ENCODE measurements around the genes DCAKD and HEXIM1.

DNA sequence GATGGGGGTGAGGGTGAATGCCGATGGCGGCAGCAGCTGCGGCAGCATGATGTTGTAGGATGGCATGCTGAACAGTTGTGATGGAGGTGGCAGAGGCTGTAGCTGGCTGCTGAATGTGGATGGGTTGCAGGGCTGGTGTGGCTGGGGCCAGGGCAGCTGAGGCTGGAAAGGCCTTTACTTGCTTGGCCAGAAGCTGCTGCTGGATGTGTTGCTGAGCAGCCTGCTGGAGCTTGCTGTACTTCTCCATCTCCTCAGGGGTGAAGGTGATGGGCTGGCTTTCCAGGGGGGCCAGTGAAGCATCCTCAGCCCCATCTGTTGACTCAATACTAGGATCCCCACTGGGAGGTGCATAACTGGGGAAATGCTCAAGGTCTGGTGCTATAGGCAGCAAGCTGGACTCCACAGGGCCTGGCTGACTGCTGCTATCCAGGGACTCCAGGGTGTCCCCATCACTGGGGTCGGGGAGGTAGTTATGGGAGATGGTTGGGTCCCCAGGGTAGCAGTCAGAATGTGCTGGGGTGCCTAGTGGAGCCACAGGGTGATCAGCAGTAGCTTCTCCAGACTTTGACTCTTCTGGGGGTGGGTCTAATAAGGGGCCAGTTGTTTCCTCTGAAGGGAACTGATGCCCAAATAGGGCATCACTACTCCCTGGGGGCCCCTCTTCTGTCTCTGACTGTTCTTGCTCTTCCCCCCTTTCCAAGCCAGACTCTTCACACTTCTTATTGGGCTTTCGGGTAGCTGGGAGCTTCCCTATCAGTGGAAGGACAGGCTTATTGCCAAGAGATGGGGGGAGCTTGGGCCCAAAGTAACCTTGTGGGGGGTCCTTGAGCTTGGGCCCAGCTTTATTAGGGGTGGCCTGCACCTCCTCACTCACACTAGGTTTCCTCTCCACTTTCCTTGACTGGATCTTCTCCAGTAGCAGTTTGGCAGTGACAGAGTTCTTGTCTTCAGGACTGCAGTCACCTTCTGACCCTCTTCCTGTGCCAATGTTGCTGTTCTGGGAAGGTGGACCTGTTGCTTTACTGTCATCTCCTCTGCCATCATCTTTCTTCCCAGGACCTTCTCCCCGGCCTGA lies 8.8 kb upstream of the ITGA2B start:
- PRO-cap, result no peak

DNA sequence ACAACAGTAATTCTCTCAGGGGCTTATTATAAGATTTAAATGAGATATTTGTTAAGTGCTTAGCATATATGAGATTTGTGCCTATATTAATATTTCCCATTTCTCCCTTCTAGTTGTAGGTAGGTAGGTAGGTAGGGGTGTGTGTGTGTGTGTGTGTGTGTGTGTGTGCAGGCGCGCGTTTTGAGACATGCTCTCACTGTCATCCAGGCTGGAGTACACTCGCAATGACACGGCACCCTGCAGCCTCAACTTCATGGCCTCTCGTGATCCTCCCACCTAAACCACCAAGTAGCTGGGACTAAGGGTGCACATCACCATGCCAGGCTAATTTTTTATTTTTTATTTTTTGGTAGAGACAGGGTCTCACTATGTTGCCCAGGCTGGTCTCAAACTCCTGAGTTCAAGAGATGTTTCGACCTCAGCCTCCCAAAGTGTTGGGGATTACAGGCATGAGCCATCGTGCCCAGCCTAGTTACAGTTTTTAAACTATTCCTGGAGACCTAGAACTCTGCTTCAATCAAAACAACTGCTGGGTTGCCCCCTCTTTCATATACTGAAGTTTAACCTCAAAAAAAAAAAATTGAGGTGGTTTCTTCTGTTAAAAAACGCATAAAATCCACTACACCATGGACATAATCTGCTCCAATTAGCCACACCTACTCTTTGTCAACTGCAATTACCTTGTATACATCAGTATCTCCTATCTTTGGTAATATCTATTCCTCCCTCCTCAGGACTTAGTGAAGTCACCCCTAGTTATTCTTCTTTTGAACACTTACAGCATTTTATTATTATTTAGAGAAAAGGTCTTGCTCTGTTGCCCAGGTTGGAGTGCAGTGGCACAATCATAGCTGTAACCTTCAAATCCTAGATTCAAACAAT lies 49.6 kb downstream of the GPATCH8 start:
- PRO-cap, result no peak

DNA sequence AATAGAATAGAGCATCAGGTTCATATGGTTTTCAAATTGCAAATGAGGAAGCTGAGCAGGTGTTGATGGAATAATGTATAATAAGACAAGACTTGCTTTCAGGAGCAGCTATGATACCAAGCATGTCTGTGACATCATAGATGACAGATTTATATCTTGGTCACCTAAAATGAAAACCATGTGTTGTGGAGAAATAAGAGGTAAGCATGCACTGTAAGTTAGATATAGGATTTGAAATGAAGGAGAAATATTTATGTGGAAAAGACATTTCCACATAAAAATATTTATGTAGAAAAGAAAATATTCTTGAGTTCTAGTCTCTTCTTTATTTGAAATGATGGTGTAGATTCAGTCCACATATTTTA lies 8.7 kb downstream of the MEIOC start:
- PRO-cap, result no peak

DNA sequence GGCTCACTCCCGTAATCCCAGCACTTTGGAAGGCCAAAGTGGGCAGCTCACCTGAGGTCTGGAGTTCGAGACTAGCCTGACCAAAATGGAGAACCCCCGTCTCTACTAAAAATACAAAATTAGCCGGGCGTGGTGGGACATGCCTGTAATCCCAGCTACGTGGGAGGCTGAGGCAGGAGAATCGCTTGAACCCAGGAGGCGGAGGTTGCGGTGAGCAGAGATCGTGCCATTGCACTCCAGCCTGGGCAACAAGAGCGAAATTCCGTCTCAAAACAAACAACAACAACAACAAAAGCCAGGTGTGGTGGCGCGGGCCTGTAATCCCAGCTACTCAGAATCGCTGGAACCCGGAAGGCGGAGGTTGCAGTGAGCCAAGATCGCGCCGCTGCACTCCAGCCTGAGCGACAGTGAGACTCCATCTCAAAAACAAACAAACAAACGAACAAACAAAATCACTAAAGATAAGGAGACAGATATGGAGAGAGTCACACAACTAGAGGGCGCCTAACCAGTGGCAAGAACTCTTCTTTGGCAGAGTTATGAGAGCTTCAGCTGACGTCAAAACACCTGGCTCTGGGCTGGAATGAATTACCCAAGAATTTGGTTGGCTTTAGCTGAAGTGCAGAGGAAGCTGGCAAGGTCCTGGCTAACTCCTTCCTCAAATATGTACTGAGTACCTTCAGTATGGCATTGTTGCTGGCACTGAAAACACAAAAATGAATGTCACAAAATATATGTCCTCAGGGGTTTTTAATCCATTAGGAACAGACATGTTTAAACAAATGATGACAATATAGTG lies 1.3 kb upstream of the CCDC43 start:
- PRO-cap, result no peak

DNA sequence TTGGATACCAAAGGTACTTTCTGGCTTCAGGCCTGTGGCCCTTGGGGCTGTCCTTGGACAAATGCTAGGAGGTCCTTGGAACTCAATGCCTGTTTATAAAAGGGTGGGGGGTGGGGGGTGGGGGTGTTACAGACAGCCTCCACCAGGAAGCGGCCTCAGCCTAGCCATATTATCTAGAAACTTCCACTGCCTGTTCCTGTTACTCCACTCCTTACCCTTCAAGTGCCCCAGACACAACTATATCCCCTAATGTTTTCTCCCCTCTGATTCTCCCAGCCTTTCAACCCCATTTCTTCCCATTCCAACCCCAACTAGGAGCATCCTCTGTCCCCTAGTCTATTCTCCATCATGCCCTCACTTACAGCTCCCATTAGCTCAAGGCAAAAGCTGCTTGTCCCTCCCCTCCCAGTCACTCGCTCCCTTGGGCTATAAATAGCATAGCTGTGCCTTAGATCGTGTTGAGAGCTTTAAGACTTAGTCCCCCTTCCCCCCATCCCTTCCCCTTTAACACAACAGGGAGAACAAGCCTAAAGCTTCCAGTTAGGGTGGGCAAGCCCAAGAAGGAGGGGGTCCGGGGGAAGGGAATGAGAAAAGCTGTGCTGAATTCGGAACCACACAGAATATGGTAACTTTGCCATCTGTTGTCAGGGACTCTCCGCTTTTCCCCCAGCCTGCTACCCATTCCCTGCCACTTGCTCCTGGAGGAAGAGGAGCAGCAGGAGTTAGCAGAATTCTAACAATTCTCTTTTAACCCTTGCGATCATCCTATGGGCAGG lies 5.1 kb upstream of the HIGD1B start:
- PRO-cap, result unidirectional peak, minus-strand start at position 343 of the sequence

DNA sequence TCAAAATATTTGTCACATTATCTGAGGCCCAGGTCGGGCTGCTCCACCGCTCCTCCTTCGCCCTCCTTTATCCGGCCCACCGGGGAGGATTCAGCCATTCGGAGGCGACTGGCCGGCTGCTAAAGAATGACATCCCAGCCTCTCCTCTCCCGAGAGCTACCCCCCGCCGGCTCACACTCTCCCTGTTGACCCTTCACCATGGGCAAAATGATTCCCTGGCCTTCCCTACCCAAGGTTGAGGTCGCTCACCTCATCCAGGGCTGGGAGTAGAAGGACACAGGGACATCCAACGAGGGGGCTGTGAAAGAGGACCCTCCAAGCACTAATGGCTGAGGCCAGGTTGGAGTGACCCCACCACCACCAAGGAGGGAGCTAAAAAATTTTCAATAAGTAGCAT lies 1.4 kb upstream of the C1QL1 start:
- PRO-cap, result no peak

DNA sequence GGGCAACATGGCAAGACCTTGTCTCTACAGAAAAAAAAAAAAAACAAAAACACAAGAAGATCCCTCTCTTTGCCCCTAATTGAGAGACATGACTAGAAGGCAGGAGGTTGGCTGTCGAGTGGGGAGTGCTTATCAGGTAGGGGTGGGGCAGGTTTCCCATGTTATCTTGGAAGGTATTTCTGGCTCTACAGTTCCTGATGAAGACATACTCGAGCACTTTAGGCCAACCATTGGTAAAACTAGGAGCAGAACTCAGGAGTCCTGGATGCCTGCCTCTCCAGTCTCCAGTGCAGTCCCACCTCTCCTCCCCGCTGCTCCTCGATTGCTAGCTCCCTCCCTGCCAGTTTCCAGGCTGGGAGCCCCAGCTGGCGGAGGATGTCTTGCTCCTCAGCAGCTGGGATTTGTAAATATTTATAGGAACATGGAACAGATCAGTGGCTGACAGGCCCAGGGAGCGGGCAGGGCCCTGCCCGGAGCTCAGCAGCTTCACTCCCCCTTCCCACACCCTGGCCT lies 11.3 kb upstream of the C1QL1 start:
- PRO-cap, result no peak

DNA sequence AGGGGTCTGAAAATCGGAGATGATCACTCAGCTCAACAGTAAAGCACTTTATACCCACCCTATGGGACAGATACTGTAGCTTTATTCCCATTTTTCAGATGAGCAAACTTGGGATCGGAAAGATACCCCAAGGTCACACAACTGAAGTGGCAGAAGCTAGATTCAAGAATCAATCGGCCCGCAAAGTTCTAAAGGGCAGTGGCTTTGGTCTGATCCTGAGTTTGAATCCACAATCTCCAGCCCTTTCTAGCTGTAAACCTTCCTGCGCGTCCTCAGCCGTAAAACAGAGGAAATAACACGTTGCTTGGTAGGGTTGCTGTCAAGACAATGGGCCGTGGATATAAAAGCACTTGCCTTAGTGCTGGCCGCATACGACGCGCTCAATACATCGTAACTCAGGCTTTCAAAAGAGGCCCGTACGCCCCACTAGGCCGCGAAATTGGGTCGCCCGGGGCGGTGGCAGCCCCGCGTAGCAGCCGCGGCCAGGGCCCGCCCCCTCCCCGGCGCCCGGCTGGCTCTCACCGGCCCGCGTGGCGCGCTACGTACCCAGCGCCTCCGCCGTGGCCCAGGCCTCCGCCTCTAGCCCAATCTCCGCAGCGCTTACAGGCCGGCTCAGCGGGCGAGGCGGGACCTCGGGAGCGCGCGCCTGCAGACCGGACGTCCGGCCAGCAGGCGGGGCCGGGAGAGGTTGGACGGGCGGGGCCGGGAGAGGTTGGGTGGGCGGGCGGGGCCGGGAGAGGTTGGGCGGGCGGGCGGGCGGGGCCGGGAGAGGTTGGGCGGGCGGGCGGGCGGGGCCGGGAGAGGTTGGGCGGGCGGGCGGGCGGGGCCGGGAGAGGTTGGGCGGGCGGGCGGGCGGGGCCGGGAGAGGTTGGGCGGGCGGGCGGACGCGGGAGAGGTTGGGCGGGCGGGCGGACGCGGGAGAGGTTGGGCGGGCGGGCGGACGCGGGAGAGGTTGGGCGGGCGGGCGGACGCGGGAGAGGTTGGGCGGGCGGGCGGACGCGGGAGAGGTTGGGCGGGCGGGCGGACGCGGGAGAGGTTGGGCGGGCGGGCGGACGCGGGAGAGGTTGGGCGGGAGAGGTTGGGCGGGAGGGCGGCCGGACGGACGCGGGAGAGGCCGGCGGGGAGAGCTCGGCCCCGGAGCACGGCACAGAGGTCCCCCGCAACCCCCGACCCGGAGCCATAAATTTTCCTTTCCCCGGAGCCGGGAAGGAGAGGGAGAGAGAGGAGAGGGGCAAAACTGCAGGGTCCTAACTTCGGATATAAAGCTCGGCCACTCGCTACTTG lies at the start of gene DCAKD:
Gene DCAKD (minus strand): TSS at position 626 of the 1,284 bp plus-strand sequence.
- PRO-cap, result bidirectional peak, plus-strand start at position 684 of the sequence, minus-strand start at position 513 of the sequence; unidirectional peak, plus-strand start at position 1,074 of the sequence

DNA sequence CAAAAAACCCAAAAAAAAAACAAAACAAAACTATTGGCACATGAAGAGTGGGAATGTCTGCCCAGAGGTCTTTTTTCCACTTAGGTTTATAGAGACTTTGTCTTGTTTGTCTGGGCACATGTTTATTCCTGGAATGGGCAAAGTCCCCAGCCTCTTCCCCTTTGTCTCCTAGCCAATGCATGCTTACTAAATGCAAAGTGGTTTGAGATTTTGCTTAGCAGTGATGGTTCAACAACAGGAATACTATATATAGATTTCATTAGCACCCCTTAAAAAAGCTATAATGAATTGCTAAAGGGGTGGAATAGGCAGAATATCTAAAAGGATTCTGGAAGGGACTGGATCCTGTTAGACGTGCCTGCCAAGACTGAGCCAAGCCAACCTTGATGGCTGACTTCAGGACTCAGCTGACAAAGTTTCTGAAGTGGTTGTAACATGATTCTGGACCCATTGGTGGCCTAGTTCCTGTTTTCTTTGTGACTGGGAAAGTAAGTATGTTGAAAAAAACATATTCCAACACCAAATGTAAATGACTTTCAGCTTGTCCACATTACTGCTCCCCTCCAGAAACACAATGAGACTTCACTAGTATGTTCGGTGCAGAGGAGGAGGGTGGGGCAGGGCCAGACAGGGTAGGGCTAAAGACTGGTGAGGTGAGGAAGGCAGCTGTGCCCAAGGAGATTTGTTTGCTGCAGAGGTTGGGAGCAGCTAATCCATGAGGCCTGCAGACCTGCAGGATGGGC lies 26.2 kb downstream of the NMT1 start:
- PRO-cap, result no peak

GRCh38 chr17:45098829-45099317 lies 33.4 kb downstream of the PLCD3 start:
- PRO-cap, result no peak

DNA sequence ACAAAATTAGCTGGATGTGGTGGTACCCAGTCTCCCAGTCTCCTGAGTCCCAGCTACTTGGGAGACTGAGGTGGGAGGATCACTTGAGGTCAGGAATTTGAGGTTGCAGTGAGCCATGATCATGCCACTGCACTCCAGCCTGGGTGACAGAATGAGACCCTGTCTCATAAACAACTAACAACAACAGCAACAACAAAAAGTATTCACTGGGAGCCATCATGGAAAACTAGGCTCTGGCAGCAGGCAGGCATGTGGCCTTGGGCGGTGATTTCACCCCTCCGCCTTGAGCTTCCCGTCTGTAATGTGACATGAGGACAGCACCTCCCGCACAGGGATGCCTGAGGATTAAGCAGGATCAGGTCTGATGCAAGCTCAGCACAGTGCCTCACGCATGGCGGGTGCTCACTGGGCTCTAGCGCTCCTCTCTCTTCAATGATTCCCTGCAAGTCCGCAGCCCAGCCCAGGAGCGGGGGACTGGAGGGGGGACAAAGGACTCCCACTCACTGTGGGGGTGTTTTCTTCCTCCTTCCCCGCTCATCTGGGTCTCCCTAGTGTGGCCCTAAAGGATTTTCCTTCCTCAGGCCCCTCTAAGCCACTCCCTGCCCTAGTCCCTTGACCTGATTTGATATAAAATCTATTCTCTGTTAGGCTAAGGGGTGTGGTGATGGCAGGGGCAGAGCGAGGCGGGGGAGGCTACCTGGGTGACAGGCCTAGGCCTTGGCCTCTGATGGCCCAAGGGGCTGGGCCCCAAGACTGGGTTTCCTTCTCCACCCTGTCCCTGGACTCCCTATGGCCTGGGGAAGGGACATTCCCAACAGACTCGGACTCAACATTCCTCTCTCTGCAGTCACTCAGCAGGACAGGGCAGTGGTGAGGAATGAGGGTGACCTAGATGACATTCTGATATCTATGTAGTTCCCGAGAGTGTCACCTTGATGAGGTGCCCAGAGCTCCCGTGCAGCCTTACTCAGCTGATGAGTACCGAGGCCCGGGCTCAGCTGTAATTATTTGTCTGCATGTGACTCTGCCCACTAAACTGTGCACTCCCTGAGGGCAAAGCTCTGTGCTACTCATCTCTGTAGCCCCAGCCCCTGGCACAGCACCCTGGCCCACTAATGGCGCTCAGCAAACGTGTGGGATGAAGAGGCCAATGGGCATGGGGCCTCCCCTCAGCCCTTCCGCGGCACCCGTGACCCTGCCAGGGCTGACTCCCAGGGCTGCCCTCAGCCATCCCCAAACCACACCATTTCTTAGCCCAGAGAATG lies 2.6 kb downstream of the PLCD3 start:
- PRO-cap, result no peak

GRCh38 chr17:45137608-45138351 lies 2.3 kb downstream of the ACBD4 start:
- PRO-cap, result no peak

- PRO-cap, result bidirectional peak, plus-strand start at chr17:45148478, minus-strand start at chr17:45148172
Measured at GRCh38 chr17:45148391-45149130, at the start of gene HEXIM1. Gene HEXIM1 (plus strand): TSS chr17:45148475.

GRCh38 chr17:45149677-45150679 lies 1.7 kb downstream of the HEXIM1 start:
- PRO-cap, result bidirectional peak, plus-strand start at chr17:45149944, minus-strand start at chr17:45149889; bidirectional peak, plus-strand start at chr17:45150203, minus-strand start at chr17:45150224

DNA sequence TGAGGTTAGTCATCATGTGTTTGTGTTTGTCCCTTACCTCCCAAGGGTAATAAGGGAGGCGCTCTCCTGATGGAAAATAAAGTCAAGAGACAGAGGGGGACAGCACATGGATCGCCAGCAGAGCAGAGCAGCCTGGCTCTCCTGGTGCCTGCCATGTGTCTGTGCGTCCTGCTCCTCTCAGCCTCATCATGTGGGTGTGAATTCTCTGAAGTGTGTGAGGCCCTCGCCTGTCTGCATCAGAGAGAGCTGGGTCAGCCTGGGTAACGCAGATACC lies 8.8 kb downstream of the HEXIM2 start:
- PRO-cap, result no peak

DNA sequence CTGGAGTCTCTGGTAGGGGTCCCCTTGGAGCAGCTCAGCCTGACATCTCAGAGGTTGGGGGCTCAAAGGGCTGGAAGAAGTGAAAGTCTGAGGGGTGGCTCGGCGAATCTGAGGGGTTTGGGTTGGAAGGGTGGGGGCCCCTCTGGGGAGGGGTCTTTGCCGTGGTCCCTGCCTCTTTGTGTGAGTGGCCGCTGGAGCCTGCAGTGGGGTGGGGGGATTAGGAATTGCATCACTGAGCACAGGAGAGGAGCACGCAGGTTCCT lies 9.7 kb downstream of the FMNL1 start:
- PRO-cap, result no peak

- PRO-cap, result no peak
Measured at GRCh38 chr17:45278173-45278709, 16.3 kb upstream of the SPATA32 start.

GRCh38 chr17:45318869-45319947 lies 2.4 kb upstream of the MAP3K14 start:
- PRO-cap, result no peak

GRCh38 chr17:45413323-45413875 lies 19.3 kb downstream of the ARHGAP27 start:
- PRO-cap, result no peak

DNA sequence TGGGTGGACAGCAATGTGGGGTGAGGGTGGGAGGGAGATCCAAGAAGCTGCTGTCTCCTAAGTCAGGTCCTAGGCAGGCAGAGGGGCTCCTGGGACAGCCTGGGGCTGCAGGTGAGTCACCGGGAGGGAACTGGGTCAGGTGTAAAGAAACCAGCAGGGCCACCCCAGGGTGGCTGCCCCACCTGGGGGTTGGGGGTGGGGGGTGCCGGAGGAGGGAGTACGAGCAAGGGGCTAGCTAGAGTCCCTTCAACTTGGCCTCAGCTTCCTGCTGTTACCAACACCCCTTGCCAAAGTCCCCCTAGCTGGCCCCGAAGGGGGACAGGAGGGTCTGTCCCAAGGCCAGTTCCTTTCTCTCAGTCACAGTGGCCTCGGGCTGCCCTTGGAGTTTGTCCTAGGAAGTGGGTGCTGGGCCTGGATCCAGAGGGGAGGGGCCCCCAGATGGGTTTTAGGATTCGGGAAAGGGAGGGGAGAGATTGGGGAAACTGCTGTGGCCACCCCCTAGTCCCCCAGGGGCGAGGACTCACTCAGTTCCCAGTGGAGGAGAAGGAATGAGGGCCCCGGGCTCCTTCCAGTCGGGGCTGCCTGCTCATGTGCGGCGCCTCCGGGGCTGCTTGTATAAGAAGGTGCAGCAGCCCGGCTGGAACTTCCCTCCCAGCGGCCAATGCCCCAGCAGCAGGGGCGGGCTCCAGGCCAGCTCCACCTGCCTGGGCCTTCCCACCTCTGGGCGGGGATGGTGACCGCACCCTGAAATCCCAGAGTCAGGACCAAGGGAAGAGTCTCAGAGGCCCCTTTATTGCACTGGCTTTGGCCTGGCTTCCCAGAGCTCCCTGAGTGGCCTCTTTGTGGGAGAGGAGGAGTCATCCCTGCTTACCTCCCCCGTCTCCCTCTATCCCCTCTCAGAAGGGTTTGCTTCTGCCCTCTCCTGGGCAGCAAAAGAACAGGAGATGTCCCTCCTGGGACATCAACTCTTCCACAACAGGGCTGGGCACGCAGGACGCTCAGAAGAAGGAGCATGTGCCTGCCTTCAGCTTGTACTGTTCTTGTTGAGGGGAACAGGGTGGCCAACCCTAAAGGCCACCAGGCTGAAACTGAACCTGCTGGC lies 7.3 kb downstream of the ARHGAP27 start:
- PRO-cap, result bidirectional peak, plus-strand start at position 757 of the sequence, minus-strand start at position 765 of the sequence; unidirectional peak, minus-strand start at position 806 of the sequence